ENCODE measurements around a stretch of chr2.

GRCh38 chr2:86689926-86690235 is 30.2 kb upstream of the RMND5A start:
- PRO-cap = no peak
- RAMPAGE, long total RNA, 4 experiments = no peak in any of the 4 experiments

DNA sequence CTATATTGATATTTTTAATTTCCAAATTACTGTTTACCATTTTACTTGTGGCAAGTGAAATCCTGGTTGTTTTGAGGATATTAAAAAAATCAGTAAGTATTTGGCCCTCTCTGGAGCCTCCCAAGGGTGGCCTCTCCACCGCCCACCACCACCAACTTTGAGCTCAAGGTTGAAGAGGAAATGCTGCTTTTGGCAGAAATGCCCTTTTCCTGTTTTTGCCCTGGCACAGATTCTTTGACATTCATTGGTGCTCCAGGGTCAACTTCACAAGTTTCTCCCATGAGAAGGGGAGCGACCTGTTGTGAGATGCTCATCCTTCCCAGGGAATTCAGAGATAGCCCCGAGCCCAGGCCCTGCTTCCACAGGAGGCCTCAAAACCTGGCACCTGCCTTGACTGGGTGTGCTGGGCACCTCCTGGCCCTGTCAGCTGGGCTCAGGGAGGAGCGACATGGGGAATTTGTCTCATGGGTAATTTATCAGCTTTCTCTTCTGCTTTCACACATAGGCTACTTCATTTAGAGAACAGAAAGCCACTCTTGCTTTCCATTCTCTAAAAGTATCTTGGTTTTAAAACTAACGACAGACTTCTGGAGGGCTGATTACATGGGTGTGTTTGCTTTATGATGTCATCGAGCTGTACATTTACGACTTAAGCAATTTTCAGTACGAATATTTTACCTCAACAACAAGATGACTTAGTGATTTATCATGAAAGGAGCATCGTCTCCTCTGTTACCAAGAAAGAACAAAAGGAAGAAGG is 6.9 kb downstream of the CD8A start:
- PRO-cap = no peak
- RAMPAGE, long total RNA, 4 experiments = no peak in any of the 4 experiments

GRCh38 chr2:86785939-86786753 is 4.6 kb downstream of the CD8A start:
- PRO-cap = no peak
- RAMPAGE, long total RNA, 4 experiments = no peak in any of the 4 experiments

- PRO-cap = no peak
- RAMPAGE, long total RNA, 4 experiments = no peak in any of the 4 experiments
Measured at GRCh38 chr2:86913939-86914313, 28.0 kb upstream of the RGPD1 start.

GRCh38 chr2:87455739-87456328 is 292.1 kb upstream of the PLGLB2 start:
- PRO-cap = no peak
- RAMPAGE, long total RNA, 4 experiments = no peak in any of the 4 experiments

- PRO-cap = no peak
- RAMPAGE, long total RNA, 4 experiments = no peak in any of the 4 experiments
Measured at GRCh38 chr2:87456473-87457233, 291.2 kb upstream of the PLGLB2 start.

DNA sequence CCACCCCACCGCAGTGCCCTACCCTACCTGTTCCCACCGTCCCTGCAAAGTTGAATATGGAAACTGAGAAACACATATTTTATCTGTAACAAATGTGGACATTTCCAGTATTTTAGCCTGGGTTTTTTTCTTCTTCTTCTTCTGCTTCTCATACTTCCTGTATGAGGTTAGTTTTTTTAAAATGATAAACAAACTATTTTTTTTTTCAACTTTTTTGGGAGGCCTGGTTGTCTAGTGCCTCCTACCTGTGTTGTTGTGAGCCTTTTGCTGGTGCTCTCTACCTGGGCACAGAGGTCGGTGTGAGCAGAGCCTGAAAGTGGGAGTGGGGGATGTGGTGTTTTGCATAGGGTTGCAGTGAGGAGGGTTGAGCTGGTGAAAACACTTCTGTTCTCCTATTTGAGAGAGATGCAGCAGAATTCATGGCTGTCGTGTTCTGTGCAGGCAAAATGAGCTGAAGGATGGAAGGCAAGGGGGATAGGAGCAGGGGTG is 232.7 kb upstream of the PLGLB2 start:
- PRO-cap = no peak
- RAMPAGE, long total RNA, 4 experiments = no peak in any of the 4 experiments

- PRO-cap = no peak
- RAMPAGE, long total RNA, 4 experiments = no peak in any of the 4 experiments
Measured at GRCh38 chr2:87517453-87517822, 230.4 kb upstream of the PLGLB2 start.

GRCh38 chr2:87584201-87585038 is 163.5 kb upstream of the PLGLB2 start:
- PRO-cap = no peak
- RAMPAGE, long total RNA, 4 experiments = no peak in any of the 4 experiments

DNA sequence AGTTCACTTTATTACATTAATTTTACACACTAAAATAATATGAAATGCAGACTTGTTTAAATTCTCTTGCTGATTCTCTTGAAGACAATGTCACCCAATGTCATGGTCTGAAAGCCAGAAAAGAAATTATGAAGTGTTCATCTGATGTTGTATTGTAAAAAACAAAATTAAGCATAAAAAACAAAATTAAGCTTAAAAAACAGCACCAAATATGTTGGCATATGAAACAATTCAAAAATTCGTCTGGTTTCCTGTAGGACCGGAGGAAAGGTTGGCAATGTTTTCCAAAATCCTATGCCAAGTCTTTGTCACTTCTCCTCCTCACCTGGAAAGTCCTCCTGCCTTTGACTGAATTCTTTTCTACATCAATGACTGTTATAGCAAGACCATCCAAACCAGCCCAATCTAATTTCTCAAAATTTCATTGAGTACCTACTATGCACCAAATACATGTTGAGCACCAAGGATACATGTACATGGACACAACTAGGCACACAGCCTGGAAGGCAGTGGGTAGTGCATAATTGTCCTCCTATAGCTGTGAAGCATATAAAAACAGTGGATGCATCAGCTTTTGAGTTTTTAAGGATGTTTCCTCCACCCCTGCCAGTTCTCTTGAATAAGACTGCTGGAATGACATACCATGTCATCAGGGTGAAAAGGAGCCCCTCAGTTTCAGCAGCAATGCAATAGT is 4.7 kb downstream of the FABP1 start:
- PRO-cap = no peak
- RAMPAGE, long total RNA, 4 experiments = no peak in any of the 4 experiments

DNA sequence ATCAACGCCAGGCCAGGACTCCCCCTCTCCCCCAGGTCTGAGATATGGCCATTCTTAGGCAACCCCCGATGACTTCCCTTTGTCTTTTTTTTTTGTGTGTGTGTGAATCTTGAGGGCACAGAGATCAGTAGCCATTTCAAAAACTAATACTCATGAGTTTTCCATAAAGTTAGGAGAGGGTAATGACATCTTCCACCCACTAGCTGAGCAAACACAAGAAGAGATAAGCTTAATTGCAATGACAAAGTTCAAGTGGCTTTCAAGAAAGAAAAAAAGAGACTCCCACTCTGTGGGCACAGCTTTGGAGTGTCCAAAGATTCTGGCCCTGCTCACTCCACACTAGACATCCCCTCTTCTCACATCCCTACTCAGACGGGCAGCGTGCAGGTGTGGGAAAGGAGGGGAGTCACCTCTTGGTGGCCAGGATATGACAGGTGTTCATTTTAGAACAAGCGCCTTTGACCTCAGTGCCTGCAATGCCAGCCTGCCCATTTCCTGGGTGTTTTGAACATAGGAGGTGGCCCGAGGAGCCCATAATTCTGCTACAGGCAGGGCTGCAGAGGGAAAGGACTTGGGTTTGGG is 3.7 kb upstream of the FABP1 start:
- PRO-cap = no peak
- RAMPAGE, long total RNA, 4 experiments = no peak in any of the 4 experiments

GRCh38 chr2:88171181-88171422 is 956 bp downstream of the THNSL2 start:
- PRO-cap = no peak
- RAMPAGE, long total RNA, 4 experiments = no peak in any of the 4 experiments

GRCh38 chr2:88265670-88265938 is 95.5 kb downstream of the THNSL2 start:
- PRO-cap = no peak
- RAMPAGE, long total RNA, 4 experiments = no peak in any of the 4 experiments

- PRO-cap = no peak
- RAMPAGE, long total RNA, 4 experiments = no peak in any of the 4 experiments
Measured at GRCh38 chr2:88547797-88548049, 23.3 kb downstream of the TEX37 start.

DNA sequence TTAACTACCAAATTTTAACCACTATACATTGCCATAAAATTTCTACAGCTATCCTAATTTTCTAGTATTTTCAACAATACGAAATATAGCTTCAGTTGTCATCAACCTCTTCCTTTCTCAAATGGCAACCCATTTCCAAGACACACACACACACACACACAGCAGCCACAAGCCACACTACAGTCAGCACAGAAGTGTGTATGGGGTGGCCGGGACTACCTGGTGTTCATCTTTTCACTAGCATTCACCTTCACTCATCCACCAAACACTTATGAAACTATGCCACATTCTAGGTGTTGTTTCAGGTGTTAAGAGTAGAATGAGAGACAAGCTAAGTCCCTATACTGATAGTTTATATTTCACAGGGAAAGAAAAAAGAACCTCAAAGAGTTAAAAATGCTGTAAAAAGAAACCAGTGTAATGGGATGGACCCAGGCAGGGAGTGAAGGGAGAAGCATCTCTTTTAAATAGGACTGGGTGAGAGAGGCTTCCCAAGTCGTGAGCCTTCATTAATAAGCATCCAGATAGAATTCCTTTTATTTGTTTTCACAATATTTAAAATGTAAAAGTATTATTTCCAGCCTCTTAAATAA is 40.1 kb downstream of the TEX37 start:
- PRO-cap = no peak
- RAMPAGE, long total RNA, 4 experiments = no peak in any of the 4 experiments

DNA sequence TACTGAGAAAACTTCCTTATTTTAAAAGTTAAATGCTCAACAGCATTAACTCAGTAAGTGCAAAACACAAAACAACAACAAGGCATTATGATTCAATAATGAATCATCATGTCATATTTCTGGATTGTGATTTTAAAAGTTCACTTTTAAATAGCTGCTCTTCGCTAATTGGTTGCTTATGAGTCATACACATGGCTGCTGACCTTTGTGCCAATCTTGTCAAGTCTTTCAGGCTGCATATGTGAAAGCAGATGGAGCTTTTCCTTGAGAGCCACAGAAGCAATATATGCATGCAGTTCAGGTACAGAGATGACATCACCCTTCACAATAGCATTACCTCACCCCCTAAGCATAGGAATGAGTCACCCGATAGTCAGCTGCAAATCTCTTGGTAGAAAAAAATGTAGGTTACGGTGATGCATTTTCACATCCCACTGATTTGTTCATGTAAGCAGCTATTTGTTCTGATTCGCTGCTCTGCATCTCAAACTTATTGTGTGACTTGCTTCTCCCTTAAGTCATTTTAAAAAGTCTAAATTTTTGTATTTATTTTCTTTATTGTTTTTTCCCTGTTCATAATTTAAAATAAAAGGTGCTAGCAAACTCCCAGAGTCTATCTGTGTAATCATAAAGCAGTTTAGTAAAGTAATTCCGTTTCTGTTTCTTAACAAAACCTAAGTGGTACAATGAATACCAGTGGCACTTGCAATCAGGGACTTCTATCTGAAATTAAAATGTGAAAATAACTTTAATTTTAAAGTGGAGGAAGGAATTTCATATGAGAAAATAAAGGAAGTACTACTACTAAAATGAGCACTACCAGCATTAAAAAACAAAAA is 27.1 kb downstream of the EIF2AK3 start:
- PRO-cap = no peak
- RAMPAGE, long total RNA, 4 experiments = no peak in any of the 4 experiments

DNA sequence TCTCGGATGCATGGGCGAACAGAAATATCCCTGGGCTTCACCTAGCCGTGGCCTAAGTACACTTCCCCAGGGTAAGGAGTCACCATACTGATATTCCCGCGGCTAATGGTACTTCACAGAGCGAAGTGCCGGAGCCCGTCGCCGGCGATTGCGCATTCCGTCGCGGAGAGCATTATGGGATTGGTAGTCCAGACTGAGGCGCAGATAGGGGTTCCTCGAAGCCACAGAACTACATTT is 200 bp upstream of the RPIA start:
- PRO-cap = bidirectional peak, plus-strand start outside the sequence, minus-strand start at position 107 of the sequence
- RAMPAGE, long total RNA, 4 experiments = no peak in any of the 4 experiments

- PRO-cap = bidirectional peak, plus-strand start at chr2:95030072, minus-strand start at chr2:95029889
- RAMPAGE, long total RNA, 4 experiments = no peak in any of the 4 experiments
Measured at GRCh38 chr2:95029663-95030325, 4.3 kb downstream of the MAL start.

DNA sequence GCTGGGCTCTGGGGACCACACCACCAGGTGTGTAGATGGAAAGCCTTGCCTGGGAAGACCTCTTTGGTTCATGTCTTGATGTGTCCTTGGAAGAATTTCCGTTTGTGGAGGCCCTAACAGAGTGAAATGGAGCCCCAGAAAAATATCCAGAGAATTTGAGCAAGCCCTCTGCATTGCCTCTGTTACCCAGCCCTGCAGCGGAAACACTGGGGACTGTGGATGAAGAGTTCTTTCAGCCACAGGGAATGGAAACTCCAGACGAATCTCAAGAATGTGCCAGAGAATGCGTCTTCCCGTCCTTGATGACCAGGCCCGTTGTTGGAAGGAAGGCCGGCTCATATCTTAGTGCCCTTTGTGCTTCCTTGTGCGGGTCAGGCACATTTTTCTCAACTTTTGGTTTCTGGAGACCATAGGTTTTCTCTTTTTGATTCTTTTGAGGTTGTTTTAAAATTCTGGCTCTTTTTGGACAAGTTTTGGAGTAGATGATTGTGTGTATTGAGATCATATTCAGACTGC is 15.5 kb downstream of the MAL start:
- PRO-cap = bidirectional peak, plus-strand start at position 299 of the sequence, minus-strand start at position 208 of the sequence
- RAMPAGE, long total RNA, 4 experiments = no peak in any of the 4 experiments

DNA sequence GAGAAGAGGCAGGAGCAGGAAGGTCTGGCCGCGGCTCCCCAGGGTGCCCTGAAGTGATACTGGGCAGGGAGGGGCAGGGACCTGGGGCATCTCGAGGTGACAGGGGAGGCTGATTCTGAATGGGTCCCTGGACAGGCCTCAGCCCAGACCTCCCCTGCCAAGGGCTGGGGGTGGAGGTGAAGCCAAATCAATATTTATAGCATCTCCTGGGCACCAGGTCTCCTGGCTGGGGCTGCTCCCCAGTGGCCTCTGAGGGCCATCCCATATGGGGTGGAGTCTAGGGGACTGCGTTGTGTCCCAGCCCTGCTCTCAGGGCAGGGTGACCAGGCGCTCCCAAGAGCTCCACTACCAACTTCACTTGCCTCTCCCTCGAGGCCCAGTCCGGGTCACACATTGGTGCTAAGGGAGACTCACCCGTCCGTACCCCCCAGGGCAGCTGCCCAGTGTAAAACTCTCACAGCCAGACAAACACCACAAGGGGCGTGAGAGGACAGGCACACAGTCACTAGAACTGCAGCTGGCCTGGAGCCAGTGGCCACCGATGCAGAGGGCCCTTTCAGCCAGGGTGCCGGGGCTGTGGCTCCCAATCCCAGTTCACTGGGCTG is 33.1 kb downstream of the KCNIP3 start:
- PRO-cap = no peak
- RAMPAGE, long total RNA, 4 experiments = no peak in any of the 4 experiments

Data from gastroesophageal sphincter (tissue), 4 donors.